Left colon (tissue), 1 donor: ENCODE data around the genes LPAR5, COPS7A, GPR162, C1RL and RBP5.

GRCh38 chr12:6577367-6578315 lies 9.6 kb upstream of the NOP2 start:
- PRO-cap: no peak

DNA sequence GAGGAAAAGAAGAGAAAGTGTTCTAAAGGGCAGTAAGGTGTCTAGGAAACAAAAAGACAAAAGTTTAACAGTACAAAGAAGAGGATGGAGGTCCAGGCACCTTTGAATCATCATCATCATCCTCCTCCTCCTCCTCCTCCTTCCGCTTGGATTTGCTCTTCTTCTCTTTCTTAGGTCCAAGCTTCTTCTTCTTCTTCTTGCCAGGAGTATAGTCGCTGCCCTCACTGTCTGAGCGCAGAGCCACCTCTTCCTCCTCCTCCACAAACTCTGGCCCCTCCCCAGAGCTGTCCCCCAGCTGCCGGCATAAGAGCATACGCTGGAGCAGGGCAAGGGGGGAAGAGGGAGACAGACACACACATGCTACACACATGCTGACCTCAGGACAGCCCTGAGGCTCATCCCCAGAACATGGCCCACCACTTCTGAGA lies 5.3 kb downstream of the CHD4 start:
- PRO-cap: no peak

- PRO-cap: bidirectional peak, plus-strand start at chr12:6614093, minus-strand start at chr12:6613840
Observed at GRCh38 chr12:6613446-6614268, 6.5 kb upstream of the CHD4 start.

GRCh38 chr12:6635837-6636671 lies at the start of gene LPAR5:
LPAR5 (minus strand) TSS chr12:6635959.
- PRO-cap: bidirectional peak, plus-strand start at chr12:6636087, minus-strand start at chr12:6635959; bidirectional peak, plus-strand start at chr12:6636131, minus-strand start at chr12:6636131; bidirectional peak, plus-strand start at chr12:6636526, minus-strand start at chr12:6636447

- PRO-cap: no peak
Observed at GRCh38 chr12:6646339-6646831, 847 bp downstream of the ACRBP start.

DNA sequence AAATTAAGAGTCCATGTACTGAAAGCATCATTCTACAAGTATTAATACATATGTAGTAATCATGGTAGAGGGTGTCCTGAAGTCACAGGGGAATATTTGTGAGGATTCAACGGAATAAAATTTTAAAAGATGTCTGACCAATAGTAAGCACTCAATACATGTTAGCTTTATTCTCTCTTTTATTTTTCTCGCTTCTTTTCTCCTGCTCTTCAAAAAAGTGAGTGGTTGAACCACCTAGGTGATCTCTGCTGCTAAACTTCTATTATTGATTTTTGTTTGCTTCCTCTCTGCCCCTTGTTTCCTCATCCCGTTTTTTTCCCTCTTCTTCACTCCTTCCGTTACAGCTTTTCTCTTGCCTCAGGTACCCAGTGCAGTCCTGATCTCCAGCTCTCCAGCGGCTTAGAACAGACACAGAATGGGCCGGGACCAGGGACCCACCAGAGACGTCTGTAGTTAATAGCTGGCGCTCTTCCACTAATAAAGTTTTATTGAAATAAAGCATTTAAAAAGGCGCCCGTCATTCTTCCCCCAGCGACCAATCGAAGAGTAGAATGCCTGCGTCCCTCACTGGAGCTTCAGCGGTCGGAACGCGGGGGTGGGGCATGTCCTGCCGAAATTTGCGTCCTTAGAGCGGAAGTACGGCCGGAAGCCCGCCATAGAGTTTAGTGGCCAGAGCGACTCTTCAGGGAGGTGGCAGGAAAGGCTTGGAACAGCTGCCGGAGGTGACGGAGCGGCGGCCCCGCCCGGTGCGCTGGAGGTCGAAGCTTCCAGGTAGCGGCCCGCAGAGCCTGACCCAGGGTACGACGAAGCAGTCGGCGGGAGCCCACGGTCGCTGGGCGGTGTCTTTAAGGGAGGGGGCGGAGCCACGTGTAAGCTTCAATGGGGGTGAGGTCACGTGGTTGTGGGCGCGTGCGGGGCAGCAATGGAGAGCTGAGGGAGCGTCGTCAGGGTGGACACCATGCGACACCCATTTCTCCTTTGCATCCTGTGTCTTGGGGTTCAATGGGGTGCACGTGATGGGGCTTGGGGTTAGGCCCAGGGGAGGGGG lies at the start of gene COPS7A:
COPS7A (plus strand) TSS at position 665 of the 1,048 bp plus-strand sequence.
- PRO-cap: bidirectional peak, plus-strand start at position 784 of the sequence, minus-strand start at position 476 of the sequence

- PRO-cap: unidirectional peak, minus-strand start at chr12:6764097
Observed at GRCh38 chr12:6763682-6764908, 2.1 kb upstream of the PTMS start.

- PRO-cap: no peak
Observed at GRCh38 chr12:6765373-6765981, 686 bp upstream of the PTMS start.

DNA sequence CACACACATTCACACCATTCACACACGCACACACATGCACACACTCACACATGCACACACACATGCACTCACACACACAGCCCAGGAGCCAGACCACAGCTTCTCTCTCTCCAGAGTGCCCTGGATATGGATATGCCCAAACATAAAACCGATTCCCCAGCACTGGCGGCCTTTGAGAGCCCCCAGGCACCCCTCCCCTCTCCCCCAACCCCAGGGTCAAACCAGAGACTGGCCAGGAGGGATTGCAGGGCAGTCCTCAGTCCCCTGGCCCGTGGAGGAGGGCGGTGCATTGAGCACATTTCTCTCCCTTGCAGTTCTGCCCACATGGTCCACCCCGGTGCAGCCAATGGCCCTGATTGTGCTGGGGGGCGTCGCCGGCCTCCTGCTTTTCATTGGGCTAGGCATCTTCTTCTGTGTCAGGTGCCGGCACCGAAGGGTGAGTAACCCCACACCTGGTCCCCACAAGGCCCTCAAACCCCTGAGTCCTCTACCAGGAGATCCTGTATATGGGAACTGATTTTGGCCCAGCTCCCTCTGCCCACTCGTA lies 3.4 kb upstream of the GPR162 start:
- PRO-cap: no peak

GRCh38 chr12:6819861-6820667 lies 1.6 kb upstream of the GPR162 start:
- PRO-cap: no peak

- PRO-cap: bidirectional peak, plus-strand start at chr12:6821665, minus-strand start at chr12:6821420; bidirectional peak, plus-strand start at chr12:6821801, minus-strand start at chr12:6821698
Observed at GRCh38 chr12:6821074-6821973, at the start of gene GPR162. GPR162 (plus strand) TSS chr12:6821821.

DNA sequence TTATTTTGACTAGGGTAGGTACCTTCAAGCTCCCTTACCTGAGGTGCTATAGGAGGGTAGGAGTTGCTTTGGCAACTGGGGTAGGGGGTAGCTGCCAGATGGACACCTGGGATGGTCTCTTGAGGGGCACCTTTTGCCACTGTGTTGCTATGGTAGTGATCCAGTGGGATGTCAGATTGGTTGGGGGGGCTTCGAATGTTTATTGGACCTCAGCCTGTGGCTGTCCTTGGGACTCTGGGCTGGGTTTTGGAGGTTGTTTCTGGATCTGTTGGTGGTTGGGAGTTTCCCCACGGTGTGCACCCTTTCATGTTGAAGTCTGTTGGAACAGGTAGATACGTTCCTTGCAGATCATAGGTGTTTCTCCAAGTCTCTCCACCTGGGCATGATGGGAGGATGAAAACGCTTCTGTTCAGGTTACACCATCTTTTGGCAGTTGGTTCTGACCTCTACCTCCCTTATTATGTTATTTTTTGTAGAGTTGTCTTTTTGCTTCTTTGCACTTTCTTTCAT lies 1.7 kb downstream of the ATN1 start:
- PRO-cap: no peak

DNA sequence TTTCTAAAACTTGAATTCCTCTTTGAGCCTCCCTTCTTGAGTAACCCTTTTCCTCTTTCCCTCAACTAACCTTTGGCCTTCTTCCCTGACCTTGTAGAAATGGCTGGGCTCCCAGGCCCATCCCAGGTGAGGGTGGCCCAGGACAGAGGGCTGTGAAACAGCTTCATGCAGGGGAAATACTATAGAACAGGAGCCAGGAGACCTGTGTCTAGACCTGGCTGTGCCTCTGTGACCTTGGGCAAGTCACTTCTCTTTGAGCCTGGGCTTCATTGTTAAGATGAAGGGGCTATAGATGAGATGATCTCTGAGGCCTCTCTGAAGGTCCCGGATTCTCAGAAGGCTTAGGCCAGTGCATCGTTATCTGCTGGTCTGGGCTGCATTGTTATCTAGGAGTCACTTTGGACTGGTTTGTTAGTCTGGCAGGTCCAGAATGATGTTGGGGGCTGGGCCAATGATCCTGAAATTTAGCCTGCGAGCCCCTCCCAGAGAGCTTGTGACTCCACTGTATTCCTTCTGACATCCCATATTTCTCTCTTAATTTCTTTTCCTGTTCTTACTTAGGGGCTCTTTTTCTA lies 2.2 kb downstream of the ATN1 start:
- PRO-cap: no peak

GRCh38 chr12:6937350-6938479 lies 6.1 kb upstream of the C12orf57 start:
- PRO-cap: bidirectional peak, plus-strand start at chr12:6937621, minus-strand start at chr12:6937632; bidirectional peak, plus-strand start at chr12:6938261, minus-strand start at chr12:6938029

DNA sequence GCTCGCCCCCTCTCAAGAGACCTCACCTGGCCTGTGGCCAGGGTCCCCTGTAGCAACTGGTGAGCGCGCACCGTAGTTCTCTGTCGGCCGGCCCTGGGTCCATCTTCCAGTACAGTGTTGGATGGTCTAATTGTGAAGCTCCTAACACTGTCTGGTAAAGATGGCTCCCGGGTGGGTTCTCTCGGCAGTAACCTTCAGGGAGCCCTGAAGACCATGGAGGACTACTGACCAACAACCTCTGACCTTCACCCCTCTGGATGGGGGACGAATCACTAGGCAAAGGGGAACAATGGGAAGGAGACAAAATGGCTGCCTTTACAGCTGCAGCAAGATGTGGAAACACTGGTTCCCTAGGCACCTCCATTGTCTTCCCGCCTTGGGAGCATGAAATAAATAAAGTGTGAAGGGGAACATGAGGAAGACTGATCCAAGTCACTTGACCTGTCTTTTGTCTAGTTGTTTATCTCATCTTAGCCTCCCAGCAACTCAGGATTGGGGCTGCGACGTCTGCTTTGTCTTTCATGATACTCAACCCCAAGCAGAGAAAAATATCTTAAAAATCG lies 6.4 kb downstream of the PHB2 start:
- PRO-cap: no peak

DNA sequence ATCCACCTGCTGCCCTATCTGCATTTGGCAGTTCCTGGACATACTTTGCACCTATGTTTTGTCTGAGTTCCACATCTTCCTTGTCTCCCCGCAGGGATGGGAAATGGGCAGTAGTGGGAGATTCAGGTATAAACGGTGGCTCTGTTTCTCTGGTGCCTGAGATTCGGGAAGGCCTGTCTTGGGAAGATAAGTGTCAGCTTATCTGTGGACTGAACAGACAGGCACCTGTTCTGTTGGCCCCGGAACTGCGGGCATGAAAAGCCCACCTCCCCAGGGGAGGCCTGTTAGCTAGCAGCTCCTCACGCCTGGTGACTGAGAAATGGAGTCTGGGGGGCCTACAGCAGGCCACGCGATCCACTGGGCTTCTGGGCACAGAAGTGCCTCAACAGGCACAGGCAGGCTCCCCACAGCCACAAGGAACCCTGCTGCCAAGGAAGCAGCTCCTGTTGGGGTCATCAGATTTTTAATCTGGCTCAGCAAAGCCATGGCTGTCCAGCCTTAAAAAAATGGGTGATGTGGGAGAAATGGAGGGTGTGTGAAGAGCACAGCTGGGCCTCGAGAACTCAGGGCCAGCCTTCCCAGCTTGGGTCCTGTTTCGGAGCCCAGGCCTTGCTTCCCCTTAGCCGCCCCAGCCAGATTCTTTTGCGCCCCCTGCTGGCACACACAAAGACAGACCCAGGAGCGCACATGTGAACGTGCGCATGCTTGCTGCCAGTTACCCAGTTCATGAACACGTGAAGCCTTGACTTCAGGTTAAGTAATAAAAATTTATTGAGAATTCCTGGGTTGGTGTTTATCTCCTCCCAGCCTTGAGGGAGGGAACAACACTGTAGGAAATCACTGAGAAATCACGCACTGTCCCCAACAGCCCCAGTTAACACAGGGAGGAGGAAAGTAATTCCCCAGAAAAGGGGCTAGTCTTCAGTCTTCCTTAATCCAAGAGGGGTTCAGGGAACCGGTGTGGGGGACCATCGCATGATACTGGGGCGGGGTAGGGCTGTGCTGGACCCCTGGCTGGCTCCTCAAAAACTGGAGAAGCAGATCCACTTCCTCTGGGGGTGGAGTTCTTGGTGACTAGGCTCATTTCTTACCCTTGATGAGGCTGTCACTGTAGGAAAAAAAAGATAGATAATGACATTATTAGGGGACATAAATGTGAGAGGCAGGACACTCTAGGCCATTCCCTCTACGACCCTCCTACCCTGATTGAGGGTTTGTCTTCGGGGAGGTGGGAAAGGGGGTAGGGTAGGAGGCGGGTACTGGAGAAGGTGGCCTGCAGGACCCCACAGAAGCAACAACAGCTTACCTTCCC lies 5.4 kb downstream of the PHB2 start:
- PRO-cap: bidirectional peak, plus-strand start at position 526 of the sequence, minus-strand start at position 565 of the sequence; bidirectional peak, plus-strand start at position 821 of the sequence, minus-strand start at position 728 of the sequence

GRCh38 chr12:7109015-7109464 lies at the start of gene C1RL:
C1RL (minus strand) TSS chr12:7109214.
- PRO-cap: unidirectional peak, minus-strand start at chr12:7109214

- PRO-cap: no peak
Observed at GRCh38 chr12:7111957-7112507, 3.0 kb upstream of the C1RL start.

DNA sequence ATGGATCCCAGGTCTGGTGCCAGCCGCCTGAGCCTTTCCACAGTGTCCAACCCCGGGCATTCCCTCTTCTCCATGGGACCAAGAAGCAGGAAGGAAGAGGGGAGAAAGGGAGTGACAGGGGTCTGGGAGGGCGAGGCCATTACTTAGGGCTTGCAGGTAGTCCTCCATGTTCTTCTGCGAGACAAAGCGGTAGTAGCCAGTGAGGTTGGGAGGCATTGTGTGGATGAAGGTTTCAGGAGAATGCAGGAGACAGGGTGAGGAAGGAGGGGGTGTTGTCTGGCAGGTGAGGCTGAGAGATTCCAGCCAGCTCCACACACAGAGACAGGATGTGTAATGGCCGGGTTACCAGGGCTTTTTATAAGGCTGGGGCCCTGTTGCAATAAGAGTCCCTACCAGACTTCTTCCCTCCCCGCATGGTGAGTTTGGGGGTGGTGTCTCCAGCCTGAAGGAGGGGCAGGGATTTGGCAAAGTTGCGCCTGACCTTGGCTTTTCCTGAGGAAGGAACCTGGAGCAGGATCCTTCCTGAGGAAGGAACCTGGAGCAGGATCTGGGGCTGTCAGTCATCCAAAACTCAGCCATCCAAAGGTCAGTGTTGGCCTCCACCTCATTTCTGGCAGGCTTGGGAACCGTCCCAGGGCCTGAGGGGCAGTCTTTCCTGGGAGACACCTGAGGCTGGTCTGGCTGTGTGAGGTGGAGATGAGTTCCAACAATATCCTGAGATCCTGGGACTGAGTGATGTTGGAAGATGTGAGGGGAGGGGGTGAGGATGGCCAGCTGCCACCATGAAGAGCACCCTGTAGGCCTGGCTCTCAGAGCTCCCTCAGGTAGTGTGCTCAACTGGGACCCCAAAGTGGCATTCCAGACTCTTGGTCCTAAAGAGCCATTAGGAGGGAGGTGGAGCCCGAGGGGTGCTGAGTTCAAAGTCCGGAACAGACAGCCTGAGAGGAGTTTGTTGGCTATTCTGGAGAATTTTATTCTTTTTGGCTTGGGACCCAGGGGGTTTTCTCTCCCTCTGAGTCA lies at the start of gene RBP5:
RBP5 (minus strand) TSS at position 330 of the 1,020 bp plus-strand sequence.
- PRO-cap: no peak

DNA sequence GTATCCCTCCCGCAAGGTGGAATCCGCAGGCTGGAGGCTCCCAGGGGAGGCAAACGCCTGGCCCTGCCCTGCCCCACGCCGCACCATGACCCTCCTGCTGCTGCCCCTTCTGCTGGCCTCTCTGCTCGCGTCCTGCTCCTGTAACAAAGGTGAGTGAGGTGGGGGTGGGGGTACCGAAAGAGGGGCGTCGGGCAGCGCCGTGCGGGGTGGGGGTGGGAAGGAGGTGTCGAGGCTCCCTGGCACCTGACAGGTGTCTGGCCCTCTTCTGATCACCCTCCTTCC lies 334 bp downstream of the CLSTN3 start:
- PRO-cap: no peak